SJCRH30 (cell line): ENCODE measurements around the genes RAB9A, ASB9 and ACE2.

GRCh38 chrX:12999489-12999947 lies 24.6 kb downstream of the TMSB4X start:
- RAMPAGE, long total RNA: no peak

DNA sequence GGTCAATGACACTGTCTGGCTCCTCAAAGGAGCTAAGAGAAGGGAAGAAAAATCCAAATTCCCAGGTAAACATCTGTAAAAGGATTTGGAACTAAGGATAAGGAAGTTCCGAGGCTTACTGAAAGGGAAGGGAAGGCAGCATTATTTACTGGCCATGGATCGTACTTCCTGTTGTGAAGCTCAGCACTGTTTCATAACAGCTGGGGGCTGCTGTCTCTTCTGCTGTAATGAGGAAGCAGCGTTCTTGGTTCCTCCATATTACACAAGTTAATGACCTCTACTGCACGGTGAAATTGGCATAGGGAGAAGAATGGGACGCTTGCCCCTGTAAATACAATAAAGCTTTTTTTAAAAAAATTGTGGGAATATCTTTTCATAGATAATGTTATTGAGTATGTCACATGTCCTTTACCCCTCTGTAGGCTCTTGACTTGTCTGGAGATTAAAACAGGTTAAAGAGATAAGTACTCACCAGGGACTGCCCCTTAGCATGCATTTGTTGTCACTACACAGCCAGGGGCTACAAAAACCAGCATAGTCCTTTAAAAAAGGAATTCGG lies 30.6 kb downstream of the FAM9C start:
- RAMPAGE, long total RNA: no peak

DNA sequence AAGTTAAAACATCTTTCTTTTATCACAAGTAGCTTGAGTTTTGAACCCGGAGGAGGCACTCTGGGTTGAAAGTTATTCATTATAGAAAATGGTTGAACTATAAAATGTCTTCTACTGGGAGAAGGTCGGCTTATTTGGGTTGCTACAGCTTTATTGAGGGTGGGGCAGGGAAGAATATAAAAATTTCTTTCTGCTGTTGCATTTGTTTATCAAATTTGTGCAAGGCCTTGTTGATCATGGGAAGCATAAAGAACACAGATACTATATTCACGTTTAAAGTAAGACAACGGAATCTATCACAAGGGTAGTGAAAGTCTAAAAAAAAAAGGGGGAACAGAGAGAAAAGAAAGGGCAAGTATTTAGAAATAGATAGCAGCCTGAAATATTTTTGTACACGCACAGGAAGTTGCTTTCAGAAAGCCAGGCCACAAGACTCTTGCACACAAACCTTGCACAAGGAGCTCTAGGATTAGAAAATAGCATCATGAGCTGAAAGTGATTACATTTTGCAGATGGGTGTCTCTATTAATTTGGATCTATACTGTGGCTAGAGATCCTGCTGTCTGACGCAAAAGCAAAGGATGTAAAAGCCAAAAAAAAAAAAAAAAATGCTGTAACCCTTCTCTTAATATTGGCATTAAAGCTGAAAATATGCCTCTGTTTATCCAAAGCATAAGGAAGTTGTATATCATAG lies 37.2 kb upstream of the FAM9C start:
- RAMPAGE, long total RNA: no peak

GRCh38 chrX:13123986-13124265 lies 79.5 kb upstream of the FAM9C start:
- RAMPAGE, long total RNA: no peak

DNA sequence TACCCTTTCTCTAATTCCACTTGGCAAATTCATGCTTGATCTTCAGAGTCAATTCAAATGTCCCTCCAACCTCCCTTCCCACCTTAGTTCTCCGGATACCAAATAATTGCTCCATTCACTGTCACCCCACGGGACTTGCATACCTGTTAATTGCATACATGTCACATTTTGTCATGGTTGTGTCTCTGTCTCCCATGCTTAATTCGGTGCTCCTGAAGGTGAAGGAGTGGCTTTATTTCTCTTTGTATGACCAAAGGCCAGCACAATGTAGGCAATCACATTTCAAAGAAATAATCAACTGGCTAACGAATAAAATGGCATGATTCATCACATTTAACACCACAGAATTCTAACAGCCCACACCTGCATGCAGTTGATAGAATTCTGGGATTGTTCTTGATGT lies 59.3 kb downstream of the ATXN3L start:
- RAMPAGE, long total RNA: no peak

- RAMPAGE, long total RNA: no peak
Observed at GRCh38 chrX:13487682-13488519, 81.5 kb upstream of the EGFL6 start.

DNA sequence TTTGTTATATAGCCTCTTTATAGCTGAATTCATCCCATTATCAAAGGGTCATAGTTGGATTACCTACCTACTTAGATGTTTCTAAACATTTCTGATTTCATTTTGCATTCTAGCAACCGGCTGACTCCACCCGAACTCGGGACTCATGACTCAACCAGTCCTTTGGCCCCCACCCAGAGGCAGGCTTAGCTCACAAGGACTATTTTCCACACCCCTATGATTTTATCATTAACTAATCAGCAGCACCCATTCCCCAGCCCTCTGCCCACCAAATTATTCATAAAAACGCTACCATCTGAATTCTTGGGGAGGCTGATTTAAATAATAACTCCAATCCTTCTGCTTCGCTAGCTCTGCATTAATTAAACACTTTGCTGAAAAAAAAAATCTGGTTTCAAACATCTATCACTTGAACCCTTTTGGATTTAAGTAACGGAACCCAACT lies 79.9 kb upstream of the EGFL6 start:
- RAMPAGE, long total RNA: no peak

- RAMPAGE, long total RNA: no peak
Observed at GRCh38 chrX:13688568-13689644, at the start of gene RAB9A. Gene RAB9A (plus strand): TSS chrX:13689128.

- RAMPAGE, long total RNA: no peak
Observed at GRCh38 chrX:13766623-13767374, 32.3 kb downstream of the OFD1 start.

DNA sequence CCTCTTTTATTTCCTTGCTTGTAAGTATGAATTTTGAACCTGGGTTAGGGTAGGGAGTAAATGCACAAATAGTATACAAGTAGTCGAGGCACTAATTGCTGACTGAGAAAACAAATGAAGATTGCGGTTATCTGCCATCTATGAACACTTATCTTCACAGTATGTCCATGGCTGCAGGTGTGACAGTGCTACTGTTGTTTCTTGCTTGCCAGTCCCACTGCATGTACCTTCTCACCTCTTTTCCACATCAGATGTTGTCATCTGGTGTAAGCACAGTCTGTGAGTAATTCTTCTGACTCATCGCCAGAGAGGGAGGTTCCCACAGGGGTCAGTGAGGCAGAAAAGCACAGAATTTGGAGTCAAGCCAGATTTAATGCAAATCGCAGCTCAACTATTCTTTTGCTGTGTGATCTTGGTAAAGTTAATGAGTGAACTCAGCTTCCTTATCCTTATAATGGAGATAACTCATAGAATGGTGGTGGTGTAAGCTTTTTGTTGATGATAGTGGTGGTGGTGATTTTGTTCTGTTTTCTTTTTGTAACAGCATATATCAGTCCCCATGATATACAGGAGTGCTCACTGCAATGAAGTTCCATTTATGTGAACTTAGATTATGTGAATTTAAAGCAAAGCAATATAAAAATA lies 144.5 kb downstream of the GLRA2 start:
- RAMPAGE, long total RNA: no peak

GRCh38 chrX:14936532-14937006 lies 63.3 kb downstream of the MOSPD2 start:
- RAMPAGE, long total RNA: no peak

DNA sequence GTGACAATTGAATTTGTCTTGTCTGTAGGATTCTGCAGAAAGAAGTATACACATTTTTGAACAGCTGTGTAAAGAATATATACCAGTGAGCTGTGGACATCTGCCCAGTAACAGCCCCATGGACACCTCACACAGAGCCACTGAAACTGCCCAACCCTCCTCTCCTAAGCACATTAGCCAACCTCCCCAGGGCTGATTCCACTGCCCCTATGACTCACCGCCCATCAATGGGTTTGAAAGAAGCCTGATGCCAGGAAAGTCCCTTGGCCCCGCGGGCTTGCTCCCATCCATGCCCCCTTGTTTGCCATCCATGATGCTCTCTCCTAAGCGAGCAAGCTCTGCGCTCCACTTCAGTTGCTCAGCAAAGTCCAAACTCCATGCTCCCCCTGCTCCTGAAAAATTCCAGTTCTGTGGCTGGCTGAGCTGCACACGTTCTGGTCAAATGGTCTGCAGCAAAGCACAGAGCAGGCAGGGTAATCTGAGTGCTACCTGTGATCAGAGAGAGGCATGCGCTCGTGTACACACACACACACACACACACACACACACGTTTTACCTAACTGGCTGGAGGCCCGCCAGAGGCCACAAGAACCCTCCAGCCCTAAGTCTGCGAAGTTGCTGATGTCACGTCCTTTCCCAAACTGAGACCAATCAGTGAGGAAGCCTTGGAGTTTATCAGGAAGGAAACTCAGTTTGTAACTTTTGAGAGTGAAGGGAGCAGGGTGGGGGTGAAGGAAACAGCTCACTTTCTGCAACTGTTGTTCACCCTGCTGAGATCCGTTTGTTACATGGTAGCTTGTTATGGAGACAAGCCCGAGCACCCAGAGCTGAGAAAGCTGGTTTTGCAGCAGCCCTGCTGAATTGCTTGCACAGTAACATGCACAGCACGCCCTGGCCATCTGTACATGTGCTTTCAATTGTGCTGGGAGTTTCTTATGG lies at the start of gene ASB9:
Gene ASB9 (minus strand): TSS at position 521 of the 939 bp plus-strand sequence.
- RAMPAGE, long total RNA: no peak

GRCh38 chrX:15530220-15530820 lies 29.7 kb downstream of the BMX start:
- RAMPAGE, long total RNA: no peak

- RAMPAGE, long total RNA: no peak
Observed at GRCh38 chrX:15600641-15601320, at the start of gene ACE2. Gene ACE2 (minus strand): TSS chrX:15600960.

GRCh38 chrX:15675876-15676178 lies 11.2 kb upstream of the CLTRN start:
- RAMPAGE, long total RNA: no peak

GRCh38 chrX:15737130-15737648 lies 881 bp upstream of the CA5B start:
- RAMPAGE, long total RNA: no peak

DNA sequence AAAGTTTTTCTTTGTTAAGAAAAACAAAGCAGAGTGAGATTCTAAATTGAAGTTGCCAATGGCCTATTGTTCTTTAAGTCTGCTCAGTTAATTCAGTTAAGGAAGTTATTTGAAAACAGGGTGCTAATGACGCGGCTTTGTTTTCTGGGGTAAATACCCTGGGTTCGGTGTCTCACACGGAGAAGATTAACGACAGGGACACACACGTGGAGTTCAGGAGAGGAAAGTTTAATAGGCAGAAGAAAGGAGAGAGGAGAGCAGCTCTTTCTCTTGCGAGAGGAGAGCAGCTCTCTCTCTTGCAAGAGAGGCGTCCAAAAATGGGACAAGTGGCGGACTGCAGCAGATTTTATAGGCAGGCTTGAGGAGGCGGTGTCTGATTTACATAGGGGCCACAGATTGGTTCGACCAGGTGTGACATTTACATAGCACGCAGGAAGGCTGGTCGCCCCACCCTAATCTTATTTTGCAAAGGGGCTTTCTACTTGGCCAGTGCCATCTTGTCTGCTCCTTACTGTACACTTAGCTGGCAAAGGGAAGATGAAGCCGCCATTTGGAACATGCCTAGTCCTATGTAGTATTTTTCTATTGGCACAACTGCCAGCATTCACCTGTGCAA lies 9.7 kb downstream of the CA5B start:
- RAMPAGE, long total RNA: no peak

DNA sequence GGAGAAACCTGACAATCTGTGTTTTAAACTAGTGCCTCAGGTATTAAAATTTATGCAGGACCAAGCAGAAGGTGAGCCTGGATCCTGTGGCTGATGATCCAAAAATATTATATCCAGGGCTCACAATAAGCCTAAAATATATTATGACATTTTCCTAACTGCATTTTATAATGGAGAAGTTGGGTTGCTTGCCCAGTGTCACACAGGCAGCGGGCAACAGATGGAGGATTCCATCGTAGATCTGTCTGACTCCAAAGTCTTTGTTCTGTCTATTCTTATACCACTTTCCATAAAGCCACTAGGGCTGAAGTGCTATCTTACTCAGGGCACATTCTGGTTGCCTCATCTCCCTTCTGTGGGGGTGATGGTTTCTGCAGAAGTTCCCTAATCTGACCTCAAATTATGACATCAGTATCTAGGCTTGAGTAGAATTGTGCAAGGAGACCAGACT lies 56.9 kb upstream of the AP1S2 start:
- RAMPAGE, long total RNA: no peak

DNA sequence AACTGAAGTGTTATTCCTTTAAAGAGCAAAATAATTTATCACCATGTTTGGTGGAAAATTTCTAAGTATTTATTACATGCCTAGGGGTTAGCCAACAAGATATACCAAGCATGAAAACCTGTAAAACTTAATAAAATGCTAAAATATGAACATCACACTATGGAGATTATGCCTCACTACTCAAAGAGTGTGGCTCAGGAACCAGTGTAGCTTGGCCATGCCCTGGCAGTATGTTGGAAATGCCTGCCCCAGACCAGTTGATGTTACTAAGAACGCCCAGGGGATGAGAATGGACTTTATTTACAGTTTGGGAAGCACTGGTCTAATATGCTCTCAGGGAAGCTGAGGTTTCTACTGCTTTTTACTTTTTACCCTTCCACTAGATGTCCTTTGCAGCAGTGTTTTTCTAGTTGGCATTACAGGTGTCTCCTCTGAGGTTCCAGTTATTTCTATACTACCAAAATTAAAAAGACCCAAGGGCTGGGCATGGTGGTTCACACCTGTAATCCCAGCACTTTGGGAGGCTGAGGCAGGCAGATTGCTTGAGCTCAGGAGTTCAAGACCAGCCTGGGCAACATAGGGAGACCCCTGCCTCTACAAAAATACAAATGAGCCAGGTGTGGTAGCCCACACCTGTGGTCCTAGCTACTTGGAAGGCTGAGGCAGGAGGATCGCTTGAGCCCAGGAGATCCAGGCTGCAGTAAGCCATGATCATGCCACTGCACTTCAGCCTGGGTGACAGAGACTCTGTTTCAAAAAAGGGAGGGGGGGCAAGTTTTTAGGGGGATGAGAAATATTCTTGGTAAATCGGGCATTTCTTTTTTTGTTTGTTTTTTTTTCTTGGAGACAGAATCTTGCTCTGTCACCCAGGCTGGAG lies 23.5 kb upstream of the TXLNG start:
- RAMPAGE, long total RNA: no peak

DNA sequence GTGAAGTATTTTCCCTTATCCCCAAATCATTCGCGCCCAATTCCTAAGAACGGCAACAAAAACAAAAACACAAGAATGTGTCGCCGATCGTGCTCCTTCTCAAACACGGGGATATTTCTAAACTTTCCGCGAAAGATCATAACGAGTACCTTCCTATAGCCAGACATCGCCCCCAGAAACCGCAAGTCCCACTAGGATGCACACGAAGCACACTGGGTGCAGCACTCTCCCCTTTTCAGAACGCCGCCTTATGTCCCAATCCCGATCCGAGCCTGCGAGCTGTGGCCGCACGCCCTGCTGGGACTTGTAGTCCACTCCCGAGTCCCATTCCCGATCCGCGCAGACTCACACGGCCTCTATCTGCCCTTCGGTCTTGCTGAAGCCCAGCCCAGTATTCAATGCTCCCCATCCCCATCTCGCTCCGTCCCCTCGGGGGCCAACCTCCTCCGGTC lies 319 bp upstream of the TXLNG start:
- RAMPAGE, long total RNA: no peak